Cerebral cortex (tissue), 2 donors: ENCODE measurements around a stretch of chr12.

GRCh38 chr12:133118151-133118912 is 11.7 kb downstream of the ZNF891 start:
- PRO-cap, 2 experiments, result no peak in any of the 2 experiments